Metanephros (tissue), 2 donors: ENCODE measurements around the gene TK2.

DNA sequence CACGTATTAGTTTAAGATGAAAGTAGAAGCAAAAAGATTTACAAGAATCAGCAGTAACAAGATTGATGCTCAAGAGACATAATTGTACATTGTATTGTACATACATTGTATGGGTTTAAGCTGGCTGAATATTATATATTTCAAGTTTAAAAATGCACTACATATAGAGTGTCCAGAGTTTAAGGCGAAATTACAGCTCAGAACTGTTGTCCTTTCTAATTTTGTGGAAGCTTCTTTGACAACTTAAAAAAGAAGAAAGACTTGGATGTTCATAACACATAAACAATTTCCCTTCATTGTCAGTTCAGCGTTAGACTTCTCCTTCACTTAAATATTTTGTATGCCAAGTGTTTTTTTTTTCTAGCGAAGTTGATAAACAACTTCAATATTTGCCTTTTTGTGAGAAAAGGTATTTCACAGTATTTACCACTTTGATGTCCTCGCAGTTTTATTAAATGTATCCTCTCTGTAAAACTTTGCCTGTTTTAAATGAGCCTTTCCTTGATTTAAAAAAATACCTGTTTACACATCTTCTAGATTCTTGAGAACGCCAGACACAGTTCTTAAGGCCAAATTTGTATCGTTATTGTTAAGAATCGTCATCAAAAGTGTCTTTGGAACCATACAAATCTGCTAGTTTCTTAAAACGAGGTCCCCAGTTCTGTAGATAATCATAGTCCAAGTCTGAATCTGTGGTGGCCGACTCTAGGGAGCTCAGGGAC lies 174.7 kb downstream of the CDH11 start:
- RAMPAGE, long total RNA = no peak

DNA sequence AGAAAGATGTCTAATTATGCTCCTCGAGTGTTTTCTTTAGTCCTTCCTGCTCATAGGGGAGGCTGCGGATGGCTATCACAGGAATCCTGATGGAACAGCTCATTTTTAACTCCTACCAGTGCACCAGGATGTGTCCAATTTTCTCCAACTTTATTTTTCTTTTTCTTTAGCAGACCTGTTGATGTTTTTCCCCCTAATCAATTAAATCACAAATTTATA lies 3.7 kb downstream of the CDH11 start:
- RAMPAGE, long total RNA = no peak

- RAMPAGE, long total RNA = no peak
Observed at GRCh38 chr16:65124155-65124462, 2.2 kb upstream of the CDH11 start.

- RAMPAGE, long total RNA = no peak
Observed at GRCh38 chr16:65249593-65250272, 127.9 kb upstream of the CDH11 start.

DNA sequence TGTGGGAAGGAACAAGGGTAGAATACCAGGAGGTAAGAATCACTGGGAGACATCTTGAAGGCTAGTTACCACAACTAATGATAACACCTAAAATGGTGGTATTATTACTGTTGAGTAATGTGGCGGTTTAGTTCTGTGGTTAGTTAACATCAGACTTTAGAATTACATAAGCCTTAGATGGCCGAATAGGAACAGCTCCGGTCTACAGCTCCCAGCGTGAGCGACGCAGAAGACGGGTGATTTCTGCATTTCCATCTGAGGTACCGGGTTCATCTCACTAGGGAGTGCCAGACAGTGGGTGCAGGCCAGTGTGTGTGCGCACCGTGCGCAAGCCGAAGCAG lies 567.9 kb upstream of the CDH11 start:
- RAMPAGE, long total RNA = no peak

DNA sequence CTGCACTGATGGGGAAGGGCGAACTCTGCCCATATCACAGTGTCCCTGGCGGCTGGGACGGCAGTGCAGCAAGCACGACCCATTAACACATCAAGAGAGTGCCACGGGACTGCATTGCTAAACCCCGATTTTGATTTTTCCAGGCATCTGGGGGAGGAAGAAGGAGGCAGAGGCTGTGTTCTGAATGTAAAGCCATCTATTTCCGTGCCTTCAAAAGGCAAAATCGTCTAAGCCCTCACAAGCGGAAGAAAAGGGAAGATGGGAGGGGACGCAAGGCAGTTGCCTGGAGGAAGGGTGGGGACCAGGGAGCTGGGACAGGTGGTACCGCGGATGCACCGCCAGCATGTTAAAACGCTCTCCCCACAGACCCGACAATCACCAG lies 238.9 kb upstream of the CDH5 start:
- RAMPAGE, long total RNA = no peak

DNA sequence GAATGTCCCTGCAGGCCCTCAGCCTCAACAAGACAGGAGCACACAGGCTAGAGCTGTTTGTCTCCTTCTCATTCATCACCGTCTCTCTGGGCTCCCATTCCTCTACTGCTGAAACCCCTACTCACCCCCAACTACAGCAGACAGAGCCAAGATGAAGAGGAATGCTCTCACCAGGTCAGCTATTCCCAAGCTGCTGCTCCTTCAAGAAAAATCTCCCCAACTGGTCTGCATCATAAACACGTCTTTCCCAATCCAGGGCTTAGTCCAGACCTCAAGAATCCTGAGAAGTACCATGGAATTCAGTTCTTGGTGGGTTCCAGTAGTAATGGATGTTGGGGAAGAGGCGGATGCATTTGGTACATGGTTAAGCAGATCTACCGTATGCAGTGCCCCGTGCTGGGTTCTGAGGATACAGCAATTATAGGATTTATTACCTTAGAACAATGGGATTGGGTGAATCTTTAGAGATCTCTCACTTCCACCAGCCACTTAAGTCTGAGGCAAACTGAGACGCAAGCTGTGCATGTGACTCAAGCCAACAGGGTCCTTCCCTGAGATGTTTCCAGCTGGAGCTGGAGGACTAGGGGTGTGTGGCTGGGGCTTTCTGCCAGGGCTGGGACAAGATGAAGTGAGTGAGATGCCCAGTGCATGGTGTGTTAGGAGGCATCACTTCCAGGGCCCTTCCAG lies 232.8 kb upstream of the CDH5 start:
- RAMPAGE, long total RNA = no peak

GRCh38 chr16:66166444-66167071 lies 199.9 kb upstream of the CDH5 start:
- RAMPAGE, long total RNA = no peak

DNA sequence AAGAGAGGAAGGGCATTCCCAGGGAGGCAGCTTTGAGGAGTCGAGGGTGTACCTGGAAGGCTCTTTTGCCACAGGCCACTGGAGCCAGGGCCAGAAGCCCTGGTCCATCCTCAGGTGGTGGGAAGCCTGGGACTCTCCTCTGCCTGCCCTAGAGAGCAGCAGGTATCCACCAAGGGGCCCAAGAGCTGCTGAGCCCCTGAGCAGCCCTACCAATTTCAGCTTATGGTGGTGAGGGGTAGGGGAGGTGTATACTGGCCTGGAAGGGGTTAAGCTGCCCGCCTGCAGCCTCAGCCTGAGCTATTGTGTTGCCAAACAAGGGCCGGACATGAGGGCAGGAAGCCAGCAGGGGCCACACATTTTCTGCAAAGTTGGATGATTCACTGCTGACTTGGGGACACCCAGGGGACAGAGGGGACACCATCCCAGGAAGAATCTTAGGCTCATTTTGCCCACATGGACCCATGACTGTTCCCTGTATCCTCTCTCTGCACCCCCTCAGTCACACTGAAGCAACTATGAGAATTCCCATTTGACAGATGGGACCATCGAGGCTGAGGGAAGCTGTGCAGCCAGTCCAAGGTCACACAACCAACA lies 1.8 kb downstream of the CDH5 start:
- RAMPAGE, long total RNA = no peak

- RAMPAGE, long total RNA = no peak
Observed at GRCh38 chr16:66368886-66369557, 2.5 kb downstream of the CDH5 start.

- RAMPAGE, long total RNA = no peak
Observed at GRCh38 chr16:66381944-66383257, 15.9 kb downstream of the CDH5 start.

GRCh38 chr16:66508127-66508719 lies 41.7 kb downstream of the TK2 start:
- RAMPAGE, long total RNA = no peak

GRCh38 chr16:66549548-66550562 lies at the start of gene TK2:
Gene TK2 (minus strand): TSS chr16:66550122.
- RAMPAGE, long total RNA = no peak

- RAMPAGE, long total RNA = no peak
Observed at GRCh38 chr16:66613902-66615065, 9.8 kb downstream of the CMTM3 start.

DNA sequence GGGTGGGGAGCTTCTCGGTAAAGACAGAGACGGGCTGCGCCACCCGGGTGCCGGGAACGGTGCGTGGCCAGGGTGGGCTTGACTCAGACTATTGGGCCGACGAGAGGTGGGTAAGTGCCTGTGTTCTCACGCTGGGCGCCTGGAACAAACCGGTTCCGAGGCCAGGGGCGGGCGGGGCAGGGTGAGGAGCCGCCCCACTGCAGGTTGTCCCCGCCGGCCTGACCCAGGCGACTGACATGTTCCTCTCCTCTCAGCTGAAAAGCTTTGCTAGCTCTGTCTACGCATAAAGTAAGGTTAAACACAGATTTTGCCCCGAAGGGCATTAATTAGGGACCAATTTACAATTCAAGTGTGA lies 564 bp upstream of the CMTM4 start:
- RAMPAGE, long total RNA = no peak

DNA sequence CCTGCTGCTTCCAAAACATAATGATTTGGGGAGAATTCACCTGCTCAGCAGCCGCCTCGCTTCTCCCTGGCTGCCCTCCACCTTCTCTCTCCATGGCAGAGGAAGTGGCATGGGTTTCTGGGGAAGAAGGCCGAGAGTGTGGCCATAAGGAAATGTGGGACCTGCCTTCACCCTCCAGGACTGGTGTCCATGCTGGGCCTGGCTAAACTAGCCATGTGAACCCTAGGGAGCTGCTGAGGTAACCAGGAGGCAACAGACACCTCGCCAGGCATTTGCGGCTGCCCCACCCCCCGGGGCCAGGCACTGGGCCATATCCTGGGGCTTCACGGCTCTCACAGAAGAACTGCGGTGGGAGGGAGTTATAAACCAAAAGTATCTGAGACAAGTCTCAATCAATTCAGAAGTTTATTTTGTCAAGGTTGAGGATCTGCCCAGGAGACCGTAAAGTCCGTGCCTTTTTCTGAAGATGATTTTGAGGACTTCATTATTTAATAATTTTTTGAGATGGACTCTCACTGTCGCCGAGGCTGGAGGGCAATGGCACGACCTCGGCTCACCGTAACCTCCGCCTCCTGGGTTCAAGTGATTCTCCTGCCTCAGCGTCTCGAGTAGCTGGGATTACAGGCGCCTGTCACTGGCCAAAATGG lies 10.1 kb upstream of the CMTM4 start:
- RAMPAGE, long total RNA = no peak

DNA sequence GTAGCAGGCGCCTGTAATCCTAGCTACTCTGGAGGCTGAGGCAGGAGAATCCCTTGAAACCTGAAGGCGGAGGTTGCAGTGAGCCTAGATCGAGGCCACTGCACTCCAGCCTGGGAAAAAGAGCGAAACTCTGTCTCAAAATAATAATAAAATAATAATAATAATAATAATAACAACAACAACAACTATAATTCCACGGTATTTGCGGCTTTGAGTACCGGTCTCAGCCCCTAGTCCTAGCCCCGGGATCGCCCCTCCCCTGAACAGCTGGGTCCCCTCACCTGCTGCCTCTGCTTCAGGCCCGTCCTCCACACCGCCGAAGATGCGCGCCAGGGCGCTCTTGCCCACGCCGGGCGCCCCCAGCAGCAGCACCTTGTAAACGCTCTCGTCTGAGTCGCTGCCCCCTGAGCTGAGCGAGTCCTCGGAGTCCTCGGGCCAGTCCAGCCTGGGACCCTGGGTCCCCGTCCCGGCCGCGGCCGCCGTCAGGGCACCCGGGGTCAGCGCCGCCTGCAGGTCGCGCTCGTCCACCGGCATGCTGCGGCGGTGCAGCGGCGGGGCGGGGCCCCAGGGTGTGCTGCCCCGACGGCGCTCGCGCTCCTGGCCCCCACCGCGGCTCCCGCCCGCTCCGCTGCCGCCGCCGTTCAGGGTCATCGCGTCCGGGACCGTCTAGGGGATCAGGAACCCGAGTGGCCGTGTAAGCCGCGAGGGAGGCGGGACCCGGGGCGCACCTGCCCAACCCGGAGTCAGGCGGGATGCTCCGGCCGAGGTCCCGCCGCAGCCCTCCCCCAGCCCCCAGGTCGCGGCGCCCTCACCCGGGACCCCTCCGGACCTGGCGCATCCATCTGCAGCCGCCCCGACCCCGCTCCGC lies 572 bp downstream of the RRAD start:
- RAMPAGE, long total RNA = no peak

- RAMPAGE, long total RNA = no peak
Observed at GRCh38 chr16:66926805-66927531, 1.6 kb upstream of the RRAD start.

GRCh38 chr16:66927917-66928693 lies 2.8 kb upstream of the RRAD start:
- RAMPAGE, long total RNA = no peak

- RAMPAGE, long total RNA = no peak
Observed at GRCh38 chr16:67017897-67018390, 11.0 kb upstream of the CBFB start.